HepG2 (cell line): ENCODE results near the gene PHACTR2.

DNA sequence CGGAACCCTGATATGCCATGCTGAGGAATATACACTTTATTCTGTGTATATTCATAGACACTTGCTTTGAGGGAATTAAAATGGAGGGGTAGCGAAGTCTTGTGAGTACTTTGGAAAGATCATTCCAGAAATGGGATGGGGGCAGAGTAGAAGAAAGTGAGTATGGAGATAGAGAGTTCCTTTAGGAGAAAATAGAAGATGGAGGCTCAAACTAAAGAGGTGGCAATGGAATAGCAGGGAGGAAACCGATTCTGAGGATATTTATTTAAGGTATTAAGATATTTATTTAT, 21.1 kb upstream of the FUCA2 start:
- RRBS, 2 experiments: no CpG with 5 or more reads among the region's 3 CpGs
CAGE:
- cytosol, long polyA minus RNA: no peak
- cytosol, long polyA plus RNA: no peak
- long polyA plus RNA: no peak
- nucleus, long polyA minus RNA: no peak
- nucleus, long polyA plus RNA: no peak

- RRBS, 2 experiments: 1 to 2% methylated on average over 51 of the region's 89 CpGs
CAGE:
- cytosol, long polyA minus RNA: no peak
- cytosol, long polyA plus RNA: no peak
- long polyA plus RNA: no peak
- nucleus, long polyA minus RNA: no peak
- nucleus, long polyA plus RNA: no peak
These were observed 25.2 kb upstream of the FUCA2 start for GRCh38 chr6:143536539-143537251.

DNA sequence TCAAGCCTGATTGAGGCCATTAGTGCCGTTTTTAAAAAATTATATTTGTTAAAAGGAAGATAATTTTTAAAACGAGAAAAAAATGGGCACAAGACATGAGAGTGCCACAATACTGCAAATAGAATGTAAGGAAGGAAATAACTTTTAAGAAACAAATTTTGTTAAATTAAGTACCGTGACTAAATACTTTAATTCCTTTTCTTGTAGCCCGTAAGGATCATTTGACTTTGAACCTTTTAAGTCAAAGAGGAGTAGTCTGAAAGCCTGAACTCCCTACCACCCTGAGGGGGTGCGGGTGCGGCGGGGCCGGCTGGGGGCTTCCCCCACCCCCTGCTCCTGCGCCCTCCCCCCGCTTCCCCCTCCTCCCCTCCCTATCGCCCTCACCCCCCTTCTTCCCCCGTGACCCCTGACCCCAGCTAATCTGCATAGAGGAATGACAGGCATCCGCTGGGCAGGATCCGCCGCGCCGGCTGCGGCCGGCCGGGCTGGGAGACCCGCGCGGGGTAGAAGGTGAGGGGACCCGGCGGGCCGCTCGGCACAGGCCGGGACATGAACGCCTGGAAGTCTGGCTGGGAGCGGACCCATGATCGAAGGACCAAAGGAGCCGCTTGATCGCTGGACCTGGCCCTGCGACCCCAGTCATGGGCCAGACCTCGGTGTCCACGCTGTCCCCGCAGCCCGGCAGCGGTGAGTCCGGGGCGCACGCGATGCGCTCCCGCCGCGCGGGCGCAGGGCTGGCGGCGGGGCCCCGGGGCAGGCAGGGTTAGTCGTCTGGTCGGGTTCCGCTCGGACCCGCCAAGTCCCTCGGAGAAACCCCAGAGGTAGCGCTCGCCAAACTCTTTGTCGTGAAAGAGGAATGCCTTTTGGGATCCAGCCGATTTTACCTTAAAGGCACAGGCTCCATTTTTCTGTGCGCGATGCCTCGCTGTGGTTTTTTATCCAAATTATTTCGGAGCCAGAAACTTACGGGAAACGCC, at the start of gene PHACTR2:
TSS of gene PHACTR2 (plus strand) at position 443 of the 977 bp plus-strand sequence.
- RRBS, 2 experiments: 2 to 4% methylated on average over 13 to 20 of the region's 68 CpGs
CAGE:
- cytosol, long polyA minus RNA: no peak
- cytosol, long polyA plus RNA: start-site peak on the plus strand centred at position 489 of the sequence, 35 bp wide, 114 and 84 reads in 2 replicates
- long polyA plus RNA: start-site peak on the plus strand centred at position 475 of the sequence, 28 bp wide, 33 and 27 reads in 2 replicates
- nucleus, long polyA minus RNA: no peak
- nucleus, long polyA plus RNA: no peak

DNA sequence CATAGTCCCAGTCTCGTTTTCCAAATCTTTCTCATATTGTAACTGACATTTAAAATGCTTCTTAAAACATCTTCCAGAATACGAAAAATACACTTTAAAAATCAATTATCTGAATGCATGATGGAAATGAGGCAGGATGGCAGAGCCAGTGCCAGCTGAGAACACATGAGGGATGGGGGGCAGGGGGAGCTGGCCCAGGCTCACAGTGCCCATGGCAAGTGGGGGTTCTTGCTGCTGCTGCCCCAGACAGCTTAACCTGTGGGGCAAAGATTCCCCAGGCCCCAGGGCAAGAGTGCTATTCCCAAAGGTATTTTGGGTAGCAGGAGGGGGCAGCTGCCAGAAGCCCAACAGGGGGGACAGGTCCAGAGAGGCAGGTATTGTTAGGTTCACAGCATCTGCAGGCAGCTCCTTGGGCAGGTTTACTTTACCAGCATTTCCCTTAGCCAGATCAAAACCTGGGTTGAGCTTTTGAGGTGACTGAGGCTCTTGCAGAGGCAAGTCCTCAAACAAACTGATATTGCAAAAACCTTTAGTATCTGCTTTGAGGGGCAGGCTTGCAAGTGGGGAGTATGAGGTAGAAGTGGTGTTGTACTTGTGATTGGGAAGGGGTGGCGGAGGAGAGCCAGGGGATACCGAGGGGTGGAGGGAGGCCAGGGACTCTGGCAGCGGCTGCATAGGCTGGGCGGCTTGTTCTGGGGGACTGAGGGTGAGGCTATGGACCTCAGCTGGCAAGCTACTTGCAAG, 66.6 kb downstream of the PLAGL1 start:
- RRBS, 2 experiments: no CpG with 5 or more reads among the region's 6 CpGs
CAGE:
- cytosol, long polyA minus RNA: no peak
- cytosol, long polyA plus RNA: no peak
- long polyA plus RNA: no peak
- nucleus, long polyA minus RNA: no peak
- nucleus, long polyA plus RNA: no peak

DNA sequence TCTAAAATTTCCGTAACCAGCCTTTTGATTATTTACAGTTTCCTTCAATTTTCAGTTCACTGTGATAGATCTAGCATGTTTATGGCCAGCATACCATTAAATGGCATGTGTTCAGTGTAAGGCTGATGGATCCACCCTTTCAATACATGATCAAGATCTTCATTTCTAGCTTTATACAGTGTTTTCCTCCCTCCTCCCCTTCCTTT, 19.0 kb downstream of the STX11 start:
- RRBS, 2 experiments: no CpG with 5 or more reads among the region's 1 CpG
CAGE:
- cytosol, long polyA minus RNA: no peak
- cytosol, long polyA plus RNA: no peak
- long polyA plus RNA: no peak
- nucleus, long polyA minus RNA: no peak
- nucleus, long polyA plus RNA: no peak

GRCh38 chr6:144186738-144187674, 36.7 kb downstream of the STX11 start:
- RRBS, 2 experiments: 76 to 79% methylated on average over 13 to 14 of the region's 83 CpGs
CAGE:
- cytosol, long polyA minus RNA: no peak
- cytosol, long polyA plus RNA: no peak
- long polyA plus RNA: no peak
- nucleus, long polyA minus RNA: no peak
- nucleus, long polyA plus RNA: no peak

DNA sequence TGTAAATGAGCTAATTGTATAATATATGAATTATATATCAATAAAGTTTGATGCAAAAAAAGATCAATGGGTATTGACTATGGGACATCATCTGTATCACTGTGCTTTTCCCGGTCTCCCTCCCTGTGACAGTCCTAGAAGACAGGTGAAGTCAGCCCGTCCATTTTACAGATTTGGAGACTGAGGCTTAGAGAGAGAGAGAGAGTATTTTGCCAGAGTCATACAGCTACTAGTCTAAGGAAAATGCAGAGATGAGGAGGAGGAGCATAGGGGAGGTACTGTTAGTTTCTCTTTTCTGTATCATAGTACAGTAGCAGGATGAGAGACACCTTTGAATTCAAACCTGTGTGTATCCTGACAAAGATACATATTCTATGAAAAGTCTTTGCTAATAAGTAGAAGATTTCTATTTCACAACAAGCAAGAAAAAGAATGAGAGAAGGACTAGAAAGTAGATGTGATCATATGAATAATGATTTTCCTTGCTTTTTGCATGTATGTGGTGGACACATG, 57.7 kb downstream of the UTRN start:
- RRBS, 2 experiments: no CpG with 5 or more reads among the region's 2 CpGs
CAGE:
- cytosol, long polyA minus RNA: no peak
- cytosol, long polyA plus RNA: no peak
- long polyA plus RNA: no peak
- nucleus, long polyA minus RNA: no peak
- nucleus, long polyA plus RNA: no peak

DNA sequence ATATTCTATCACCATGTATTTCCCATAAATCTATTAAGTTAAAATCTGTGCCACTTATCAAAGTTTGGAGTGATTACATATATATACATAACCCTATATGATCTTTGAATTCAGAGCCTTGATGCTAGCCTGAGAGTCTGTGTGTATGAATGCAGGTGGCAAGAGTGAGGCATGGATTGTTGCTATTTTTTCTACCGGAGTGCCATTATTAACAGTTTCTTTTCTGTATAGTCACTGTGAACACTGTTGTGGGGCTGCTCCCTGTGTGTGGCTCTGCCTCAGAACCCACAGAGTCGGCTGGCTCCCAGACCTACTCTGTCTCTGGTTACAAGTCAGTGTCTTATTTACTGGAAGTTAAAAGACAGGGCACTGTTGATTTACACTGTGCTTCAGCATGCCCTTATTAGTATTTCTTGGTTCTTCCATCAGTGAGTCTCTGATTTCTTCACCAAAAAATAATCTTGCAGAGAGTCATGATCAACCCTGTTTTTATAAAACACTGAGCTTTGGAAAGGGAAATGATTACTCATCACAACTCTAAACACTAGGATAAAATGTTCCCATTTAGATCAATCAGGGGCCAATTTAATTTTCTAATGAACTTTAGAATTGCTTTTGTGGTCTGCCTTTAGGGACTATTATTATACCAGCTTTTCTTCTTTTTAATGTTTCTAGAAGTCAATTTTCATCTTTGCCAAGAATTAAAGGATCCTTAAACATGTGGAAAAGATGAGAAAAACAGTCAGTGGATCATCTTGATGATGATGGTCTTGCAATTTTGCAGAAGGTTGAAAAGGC, 92.5 kb downstream of the UTRN start:
- RRBS, 2 experiments: no CpG with 5 or more reads among the region's 2 CpGs
CAGE:
- cytosol, long polyA minus RNA: no peak
- cytosol, long polyA plus RNA: no peak
- long polyA plus RNA: no peak
- nucleus, long polyA minus RNA: no peak
- nucleus, long polyA plus RNA: no peak

GRCh38 chr6:144595835-144596402, 310.8 kb downstream of the UTRN start:
- RRBS, 2 experiments: no CpG with 5 or more reads among the region's 5 CpGs
CAGE:
- cytosol, long polyA minus RNA: no peak
- cytosol, long polyA plus RNA: no peak
- long polyA plus RNA: no peak
- nucleus, long polyA minus RNA: no peak
- nucleus, long polyA plus RNA: no peak

DNA sequence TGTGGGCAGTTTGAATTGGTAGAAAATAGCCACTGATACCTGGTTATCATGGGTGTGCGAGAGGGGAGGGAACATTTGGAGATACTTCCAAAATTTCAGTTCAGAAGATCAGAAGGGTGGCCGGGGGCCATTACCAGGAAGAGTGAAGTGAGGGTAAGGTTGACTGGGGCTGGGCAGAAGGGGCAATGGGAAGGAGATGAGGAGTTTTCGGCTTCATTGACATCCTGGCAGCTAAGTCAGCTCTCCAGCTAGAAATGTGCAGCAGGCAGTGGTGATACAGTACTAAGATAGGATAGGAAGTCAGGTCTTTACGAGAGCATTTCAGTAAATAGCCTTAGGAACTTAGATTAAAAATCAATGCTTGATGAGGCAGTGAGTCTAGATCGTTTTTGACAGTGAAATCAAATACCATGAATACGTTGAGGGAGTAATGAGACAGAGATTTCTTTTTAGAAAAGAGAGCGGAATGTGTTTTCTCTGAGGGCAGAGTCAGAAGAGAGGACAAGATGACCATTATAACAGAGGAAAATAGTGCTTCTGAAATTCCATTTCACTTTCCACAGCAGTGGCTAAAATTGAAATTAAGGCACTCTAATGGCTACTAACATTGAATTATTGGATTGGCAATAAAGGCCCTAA, 339.5 kb downstream of the UTRN start:
- RRBS, 2 experiments: no CpG with 5 or more reads among the region's 7 CpGs
CAGE:
- cytosol, long polyA minus RNA: no peak
- cytosol, long polyA plus RNA: no peak
- long polyA plus RNA: no peak
- nucleus, long polyA minus RNA: no peak
- nucleus, long polyA plus RNA: no peak

GRCh38 chr6:144659067-144660341, 374.4 kb downstream of the UTRN start:
- RRBS, 2 experiments: no CpG with 5 or more reads among the region's 18 CpGs
CAGE:
- cytosol, long polyA minus RNA: no peak
- cytosol, long polyA plus RNA: no peak
- long polyA plus RNA: no peak
- nucleus, long polyA minus RNA: start-site peak on the plus strand at chr6:144660086-144660095, 19 reads; start-site peak on the plus strand at chr6:144660152-144660158, 22 reads
- nucleus, long polyA plus RNA: no peak

DNA sequence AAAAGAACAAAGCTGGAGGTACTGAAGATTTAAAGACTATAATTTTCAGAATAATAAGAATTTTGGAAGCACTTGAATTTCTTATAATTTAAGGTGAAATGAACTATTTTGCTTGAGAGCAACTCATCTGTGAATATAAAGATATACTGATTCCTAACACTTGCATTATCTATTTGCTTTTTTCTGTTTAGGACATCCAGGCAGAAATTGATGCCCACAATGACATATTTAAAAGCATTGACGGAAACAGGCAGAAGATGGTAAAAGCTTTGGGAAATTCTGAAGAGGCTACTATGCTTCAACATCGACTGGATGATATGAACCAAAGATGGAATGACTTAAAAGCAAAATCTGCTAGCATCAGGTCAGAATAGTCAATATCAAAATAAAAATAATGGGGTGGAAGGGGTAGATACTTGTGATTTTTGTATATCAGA, 393.1 kb downstream of the UTRN start:
- RRBS, 2 experiments: no CpG with 5 or more reads among the region's 2 CpGs
CAGE:
- cytosol, long polyA minus RNA: no peak
- cytosol, long polyA plus RNA: no peak
- long polyA plus RNA: no peak
- nucleus, long polyA minus RNA: no peak
- nucleus, long polyA plus RNA: no peak

DNA sequence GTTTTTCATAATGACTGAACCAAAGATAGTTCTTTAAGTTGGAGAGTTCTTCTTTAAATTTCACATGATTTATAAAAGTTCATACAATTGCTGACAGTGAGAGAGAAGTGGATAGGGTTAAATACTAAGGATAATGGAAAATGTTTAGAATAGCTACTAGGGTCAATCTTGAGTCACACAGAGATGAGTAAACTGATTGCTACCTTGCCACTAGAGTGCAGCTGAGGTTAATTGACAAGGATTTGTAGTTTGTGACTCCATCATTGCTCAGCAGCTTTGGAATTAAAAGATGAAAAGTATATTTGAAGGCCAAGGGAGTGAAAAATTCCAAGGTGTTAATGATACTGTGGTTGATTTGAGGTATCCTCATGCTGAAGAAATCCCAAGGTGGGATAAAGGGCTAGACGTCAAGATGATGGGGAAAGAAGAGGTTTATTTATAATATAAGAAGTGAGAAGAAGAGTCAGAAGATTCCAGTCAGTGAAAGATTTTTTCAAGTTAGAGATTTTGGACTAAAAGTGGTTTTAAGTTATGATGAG, 524.0 kb downstream of the UTRN start:
- RRBS, 2 experiments: no CpG with 5 or more reads among the region's 1 CpG
CAGE:
- cytosol, long polyA minus RNA: no peak
- cytosol, long polyA plus RNA: no peak
- long polyA plus RNA: no peak
- nucleus, long polyA minus RNA: no peak
- nucleus, long polyA plus RNA: no peak

DNA sequence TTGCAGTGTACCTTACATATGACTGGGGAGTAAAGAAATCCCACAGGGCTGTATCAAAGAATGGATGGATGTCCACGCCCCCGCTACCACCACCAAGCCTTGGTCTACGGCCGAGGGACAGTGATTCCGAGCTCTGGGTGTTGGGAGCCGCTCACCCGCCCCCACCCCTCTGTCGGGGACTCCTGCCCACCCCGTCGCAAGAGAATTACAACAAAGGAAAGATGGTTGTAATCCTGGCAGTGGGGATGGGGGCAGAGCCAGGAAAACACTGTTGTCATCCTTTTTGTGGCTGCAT, 817 bp upstream of the FBXO30 start:
- RRBS, 2 experiments: no CpG with 5 or more reads among the region's 10 CpGs
CAGE:
- cytosol, long polyA minus RNA: no peak
- cytosol, long polyA plus RNA: no peak
- long polyA plus RNA: no peak
- nucleus, long polyA minus RNA: no peak
- nucleus, long polyA plus RNA: no peak

- RRBS, 2 experiments: no CpG with 5 or more reads among the region's 45 CpGs
CAGE:
- cytosol, long polyA minus RNA: no peak
- cytosol, long polyA plus RNA: no peak
- long polyA plus RNA: no peak
- nucleus, long polyA minus RNA: no peak
- nucleus, long polyA plus RNA: no peak
These were observed 109.3 kb upstream of the RAB32 start for GRCh38 chr6:146434276-146434826.

- RRBS, 2 experiments: no CpG with 5 or more reads among the region's 6 CpGs
CAGE:
- cytosol, long polyA minus RNA: no peak
- cytosol, long polyA plus RNA: no peak
- long polyA plus RNA: no peak
- nucleus, long polyA minus RNA: no peak
- nucleus, long polyA plus RNA: no peak
These were observed 259.3 kb downstream of the ADGB start for GRCh38 chr6:146857969-146858539.

GRCh38 chr6:146889253-146889644, 290.5 kb downstream of the ADGB start:
- RRBS, 2 experiments: no CpG with 5 or more reads among the region's 5 CpGs
CAGE:
- cytosol, long polyA minus RNA: no peak
- cytosol, long polyA plus RNA: no peak
- long polyA plus RNA: no peak
- nucleus, long polyA minus RNA: no peak
- nucleus, long polyA plus RNA: no peak

CAGE:
- cytosol, long polyA minus RNA: no peak
- cytosol, long polyA plus RNA: no peak
- long polyA plus RNA: no peak
- nucleus, long polyA minus RNA: no peak
- nucleus, long polyA plus RNA: no peak
These were observed 288.6 kb upstream of the STXBP5 start for GRCh38 chr6:146915354-146916217.

- RRBS, 2 experiments: no CpG with 5 or more reads among the region's 13 CpGs
CAGE:
- cytosol, long polyA minus RNA: no peak
- cytosol, long polyA plus RNA: no peak
- long polyA plus RNA: no peak
- nucleus, long polyA minus RNA: no peak
- nucleus, long polyA plus RNA: no peak
These were observed 678 bp downstream of the STXBP5 start for GRCh38 chr6:147204793-147205397.

- RRBS, 2 experiments: no CpG with 5 or more reads among the region's 4 CpGs
CAGE:
- cytosol, long polyA minus RNA: no peak
- cytosol, long polyA plus RNA: no peak
- long polyA plus RNA: no peak
- nucleus, long polyA minus RNA: no peak
- nucleus, long polyA plus RNA: no peak
These were observed 7.2 kb downstream of the STXBP5 start for GRCh38 chr6:147211423-147211838.